Mesenchymal stem cell of Wharton's jelly (primary cell): Measurements from ENCODE around the genes EIF4G1, POLR2H and C3orf70.

DNA sequence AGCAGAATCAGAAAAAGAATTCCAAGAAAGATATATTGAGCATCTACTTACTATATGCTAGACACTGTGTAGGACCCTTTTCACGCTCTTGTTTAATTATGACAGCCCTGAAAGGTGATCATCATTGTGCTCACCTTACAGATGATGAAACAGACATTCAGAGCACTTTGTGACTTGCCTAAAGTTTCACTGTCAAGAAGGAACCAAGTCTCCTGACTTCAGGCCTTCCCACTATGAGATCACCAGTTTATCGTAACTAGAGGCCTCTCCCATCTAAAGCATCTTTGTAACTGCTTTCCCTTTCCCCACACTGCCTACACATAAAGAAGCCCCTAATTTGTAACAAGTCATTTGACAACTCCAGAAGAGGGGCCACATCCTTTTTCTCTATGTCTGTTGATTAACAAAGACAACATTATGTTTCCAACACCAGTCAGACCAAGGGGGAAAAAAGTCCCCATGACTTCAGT is 1.2 kb downstream of the KLHL6 start:
- CAGE, long polyA plus RNA, result no peak

DNA sequence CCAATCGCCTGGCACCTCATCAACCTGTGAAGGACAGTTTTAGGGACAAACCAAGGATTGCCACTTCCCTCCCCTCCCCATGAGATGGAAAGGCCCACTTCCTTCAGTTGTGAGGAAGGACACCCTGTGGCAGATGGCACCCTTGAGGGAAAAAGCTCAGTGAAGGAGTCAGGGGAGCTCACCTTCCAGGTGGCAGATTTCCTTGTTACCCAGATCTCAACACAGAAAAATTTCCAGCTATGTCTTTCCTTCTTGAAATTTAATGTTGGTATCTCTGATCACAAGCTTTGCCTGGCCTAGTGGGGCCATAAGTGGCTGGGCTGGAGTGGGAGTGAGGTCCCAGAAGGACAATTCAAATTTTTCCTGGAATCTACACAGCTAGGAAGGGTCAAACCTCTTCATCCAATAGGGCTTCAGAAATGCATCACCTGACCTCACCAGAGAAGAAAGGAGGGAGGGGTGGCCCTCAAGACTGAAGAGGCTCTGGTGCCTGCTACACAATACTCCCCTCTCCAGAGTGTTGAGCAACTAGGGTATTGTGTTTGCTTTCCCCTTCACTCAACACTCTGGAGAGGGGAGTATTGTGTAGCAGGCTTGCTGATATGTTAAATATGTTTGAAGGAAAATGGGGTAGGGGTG is 6.0 kb upstream of the KLHL24 start:
- CAGE, long polyA plus RNA, result no peak

- CAGE, long polyA plus RNA, result no peak
These were observed 2.1 kb downstream of the ABCC5 start for GRCh38 chr3:184015332-184016243.

- CAGE, long polyA plus RNA, result no peak
These were observed 867 bp upstream of the EIF2B5 start for GRCh38 chr3:184133867-184135114.

GRCh38 chr3:184166329-184167050 is 8.2 kb upstream of the AP2M1 start:
- CAGE, long polyA plus RNA, result no peak

GRCh38 chr3:184314475-184314920 is at the start of gene EIF4G1:
Gene EIF4G1 (plus strand): TSS chr3:184314606.
- CAGE, long polyA plus RNA, result no peak

DNA sequence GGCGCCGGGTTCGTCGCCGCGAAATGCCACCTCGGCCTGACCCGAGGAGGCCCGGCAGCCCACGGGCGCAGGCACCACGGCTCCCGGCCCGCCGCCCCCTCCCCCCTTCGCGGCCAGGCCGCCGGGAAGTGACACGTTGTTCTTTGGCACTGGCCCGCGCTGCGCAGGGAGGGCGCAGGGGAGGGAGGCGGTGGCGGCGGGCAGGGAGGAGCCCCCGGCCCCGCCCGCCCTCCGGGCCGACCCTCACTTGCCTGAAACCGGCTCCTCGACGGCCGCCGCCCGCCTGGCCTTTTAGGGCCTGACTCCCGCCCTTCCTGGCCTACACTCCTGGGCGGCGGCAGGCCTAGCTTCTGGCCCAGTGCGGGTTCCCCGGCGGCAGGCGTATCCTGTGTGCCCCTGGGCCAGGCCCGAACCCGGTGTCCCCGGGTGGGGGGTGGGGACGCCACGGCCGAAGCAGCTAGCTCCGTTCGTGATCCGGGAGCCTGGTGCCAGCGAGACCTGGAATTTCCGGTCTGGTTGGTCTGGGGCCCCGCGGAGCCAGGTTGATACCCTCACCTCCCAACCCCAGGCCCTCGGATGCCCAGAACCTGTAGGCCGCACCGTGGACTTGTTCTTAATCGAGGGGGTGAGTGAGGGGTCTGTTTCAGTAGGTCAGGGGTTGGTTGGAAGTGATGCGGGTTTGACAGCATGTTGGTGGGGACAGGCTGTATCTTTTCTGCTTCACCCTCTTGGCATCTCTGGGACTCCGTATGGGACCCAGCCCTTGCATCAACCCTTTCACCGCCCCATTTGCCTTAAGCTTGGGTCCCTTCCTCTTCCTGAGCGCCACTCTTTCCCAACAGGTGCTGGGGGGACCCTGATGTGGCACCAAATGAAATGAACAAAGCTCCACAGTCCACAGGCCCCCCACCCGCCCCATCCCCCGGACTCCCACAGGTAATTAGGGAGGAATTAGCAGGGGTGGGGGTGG is 800 bp downstream of the EIF4G1 start:
- CAGE, long polyA plus RNA, result no peak

- CAGE, long polyA plus RNA, result no peak
These were observed at the start of gene POLR2H for GRCh38 chr3:184361534-184361976. Gene POLR2H (plus strand): TSS chr3:184361710.

GRCh38 chr3:184519548-184519747 is 42.1 kb upstream of the EPHB3 start:
- CAGE, long polyA plus RNA, result no peak

- CAGE, long polyA plus RNA, result no peak
These were observed 7.3 kb downstream of the EPHB3 start for GRCh38 chr3:184568500-184569624.

DNA sequence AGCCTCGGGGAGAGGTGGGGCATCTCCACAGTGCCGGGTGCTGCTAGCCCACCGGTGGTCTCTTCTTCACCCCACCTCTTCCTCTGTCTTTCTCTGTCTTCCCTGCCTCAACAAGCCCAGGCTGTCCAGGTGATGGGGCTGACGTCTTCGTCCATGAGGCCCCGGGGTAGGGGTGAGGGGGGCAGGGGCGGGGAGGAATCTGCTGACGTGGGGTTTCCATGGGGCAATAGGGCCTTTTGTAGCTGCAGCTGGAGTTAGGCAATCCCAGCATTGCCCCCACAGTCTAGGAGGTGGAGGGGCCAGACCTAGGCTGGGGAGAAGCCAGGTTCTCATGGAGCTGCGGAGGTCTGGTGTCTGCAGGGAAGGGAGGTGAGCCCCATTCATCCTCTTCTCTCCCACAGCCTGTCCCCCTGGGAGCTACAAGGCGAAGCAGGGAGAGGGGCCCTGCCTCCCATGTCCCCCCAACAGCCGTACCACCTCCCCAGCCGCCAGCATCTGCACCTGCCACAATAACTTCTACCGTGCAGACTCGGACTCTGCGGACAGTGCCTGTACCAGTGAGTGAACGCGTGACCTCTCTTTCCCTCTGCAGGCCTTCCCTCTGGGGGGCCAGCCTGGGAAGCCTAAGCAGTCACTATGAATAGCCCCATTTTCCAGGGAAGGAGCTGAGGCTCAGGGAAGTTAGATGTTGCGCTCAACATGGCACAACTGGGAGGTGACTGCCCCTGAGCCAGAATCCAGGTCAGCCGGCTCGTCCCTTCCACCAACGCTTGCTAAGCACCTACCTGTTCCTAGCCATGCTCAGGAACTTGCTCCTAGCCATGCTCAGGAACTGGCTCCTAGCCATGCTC is 14.1 kb downstream of the EPHB3 start:
- CAGE, long polyA plus RNA, result no peak

DNA sequence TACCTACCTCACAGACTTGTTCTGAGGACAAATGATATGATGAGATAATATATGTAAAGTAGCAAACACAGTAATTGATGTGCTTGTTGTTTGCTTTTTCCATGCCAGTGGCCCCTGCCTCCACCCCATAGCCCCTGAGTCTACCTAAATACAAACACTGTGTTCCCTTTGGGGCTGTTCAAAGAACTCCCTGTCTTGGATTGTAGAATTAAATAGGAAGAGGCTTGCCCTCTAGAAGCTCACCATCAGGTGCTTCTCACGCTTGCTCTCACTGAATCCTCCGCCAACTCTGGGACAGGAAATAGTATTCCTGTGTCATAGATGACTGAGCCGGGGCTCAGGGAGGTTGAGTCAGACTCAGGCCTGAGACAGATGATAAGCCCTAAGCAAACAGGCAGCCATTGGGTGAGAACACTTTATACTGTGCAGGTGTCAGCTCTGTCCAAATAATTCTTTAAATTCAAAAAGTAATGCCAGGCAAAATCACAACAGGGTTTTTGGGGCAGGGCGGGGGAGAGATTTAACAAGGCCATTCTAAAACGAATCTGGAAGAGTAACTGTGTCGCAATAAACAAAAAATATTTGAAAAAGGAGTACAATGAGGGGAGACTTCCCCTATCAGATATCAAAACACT is 58.9 kb downstream of the EPHB3 start:
- CAGE, long polyA plus RNA, result no peak

GRCh38 chr3:184626947-184627343 is 65.4 kb downstream of the EPHB3 start:
- CAGE, long polyA plus RNA, result no peak

DNA sequence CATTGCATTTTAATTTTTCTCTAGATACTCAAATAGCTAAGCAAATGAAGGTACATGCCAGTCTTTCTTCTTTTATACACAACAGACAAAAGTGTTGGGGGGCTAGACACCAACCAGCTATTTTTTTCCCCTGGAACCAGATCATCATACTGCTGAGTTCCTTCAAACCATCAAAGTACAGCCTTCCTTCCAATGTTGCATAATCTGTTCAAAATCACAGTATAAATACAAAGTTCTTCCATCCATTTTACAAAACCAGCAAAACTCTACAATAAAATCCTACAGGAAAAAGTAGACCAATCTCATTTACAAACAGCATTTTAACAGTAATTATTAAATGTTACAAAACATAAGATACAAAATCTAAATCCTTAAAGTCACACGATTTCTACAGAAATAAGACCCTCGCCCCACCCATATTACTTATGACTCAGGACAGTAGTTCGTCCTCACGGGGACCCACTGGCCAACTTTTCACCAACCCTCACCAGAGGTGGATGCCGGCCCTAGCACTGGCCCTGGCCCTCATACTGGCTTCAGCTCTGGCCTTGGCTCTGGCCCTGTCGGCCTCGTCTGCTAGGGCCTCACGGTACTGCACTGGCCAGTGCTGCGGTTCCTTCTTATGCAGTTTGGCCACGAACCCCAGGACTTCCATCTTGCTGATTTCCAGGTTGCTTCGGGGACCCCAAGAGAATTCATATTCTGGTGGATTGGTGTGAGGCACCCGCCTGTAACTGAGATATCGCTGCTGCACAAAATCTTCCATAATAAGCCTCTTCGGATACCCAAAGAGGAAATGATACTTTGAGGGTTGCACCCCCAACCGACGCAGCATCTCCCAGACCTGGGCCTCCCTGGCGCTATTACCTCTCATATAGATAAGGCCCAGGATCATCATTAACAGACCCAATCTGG is 1.2 kb downstream of the MAGEF1 start:
- CAGE, long polyA plus RNA, result no peak

GRCh38 chr3:184772708-184773741 is 38.9 kb upstream of the VPS8 start:
- CAGE, long polyA plus RNA, result no peak

DNA sequence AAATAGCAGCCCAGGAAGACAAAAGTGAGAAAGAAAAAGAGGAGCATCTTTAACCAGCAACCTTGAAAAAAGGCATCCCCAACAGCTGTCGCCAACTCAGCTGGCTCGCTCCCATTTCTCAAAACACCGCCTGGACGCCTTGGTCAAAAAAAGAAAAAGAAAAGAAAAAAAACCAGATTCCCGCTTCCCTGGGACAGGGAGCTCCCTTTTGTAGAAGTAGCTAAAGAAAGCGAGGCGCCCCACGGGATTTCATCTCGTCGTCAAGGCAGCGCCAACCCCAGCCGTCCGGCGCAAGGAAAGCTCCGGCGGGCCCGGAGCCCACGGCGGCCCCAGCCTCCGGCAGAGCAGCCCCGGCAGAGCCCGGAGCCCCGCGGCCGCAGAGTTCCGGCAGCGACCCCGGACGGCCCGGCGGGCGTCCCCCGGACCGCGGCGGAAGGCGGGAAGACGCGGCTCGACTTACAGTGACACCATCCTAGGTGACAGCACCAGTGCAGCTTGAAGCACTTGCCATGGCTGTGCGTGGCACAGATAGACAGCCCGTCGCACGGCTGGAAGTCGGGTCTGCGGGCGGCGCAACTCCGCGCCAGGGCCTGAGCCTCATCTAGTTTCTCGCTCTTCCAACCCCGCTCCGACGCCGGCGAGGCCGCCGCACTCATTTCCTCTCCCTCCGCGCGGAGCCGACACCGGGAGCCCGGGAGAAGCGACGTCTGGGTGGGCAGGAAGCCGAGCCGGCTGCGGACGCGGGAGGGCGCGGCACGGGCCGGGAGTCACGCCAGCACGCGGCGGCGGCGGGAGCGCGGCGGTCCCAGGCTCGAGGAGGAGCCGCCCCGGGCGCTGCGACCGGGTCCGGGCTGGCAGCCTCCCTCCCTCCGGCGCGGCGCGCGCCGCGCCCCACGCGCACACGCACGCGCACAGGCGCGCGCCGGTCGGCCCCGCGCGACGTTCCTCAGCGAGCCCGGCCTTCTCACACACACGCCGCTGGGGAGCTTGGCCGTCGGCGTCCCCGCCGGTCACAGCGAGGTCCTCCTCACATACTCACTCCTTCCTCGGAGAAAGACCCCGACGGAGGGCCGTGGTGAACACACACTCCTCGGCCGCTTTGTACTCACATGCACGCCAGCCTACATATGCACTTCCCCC is at the start of gene C3orf70:
C3orf70 (minus strand) TSS at position 893 of the 1,140 bp plus-strand sequence.
- CAGE, long polyA plus RNA, result no peak

- CAGE, long polyA plus RNA, result no peak
These were observed 15.3 kb downstream of the MAP3K13 start for GRCh38 chr3:185378026-185378778.

DNA sequence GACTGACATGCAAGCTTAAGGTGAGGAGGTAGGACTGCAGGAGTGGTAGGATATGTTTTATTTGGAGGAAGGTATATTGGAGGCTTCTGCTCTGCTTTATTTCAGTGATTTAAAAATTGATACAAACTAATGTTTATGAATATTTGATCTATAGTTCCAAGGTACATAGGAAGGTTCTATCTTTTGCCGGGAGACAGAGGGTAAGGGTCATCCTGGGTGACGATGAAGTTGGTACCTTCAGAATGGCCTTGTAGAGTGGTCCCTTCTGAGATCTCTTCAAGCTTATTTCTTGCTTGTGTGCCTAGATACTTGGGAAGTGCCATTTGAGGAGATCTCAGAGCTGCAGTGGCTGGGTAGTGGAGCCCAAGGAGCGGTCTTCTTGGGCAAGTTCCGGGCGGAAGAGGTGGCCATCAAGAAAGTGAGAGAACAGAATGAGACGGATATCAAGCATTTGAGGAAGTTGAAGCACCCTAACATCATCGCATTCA is 61.6 kb downstream of the TMEM41A start:
- CAGE, long polyA plus RNA, result no peak

DNA sequence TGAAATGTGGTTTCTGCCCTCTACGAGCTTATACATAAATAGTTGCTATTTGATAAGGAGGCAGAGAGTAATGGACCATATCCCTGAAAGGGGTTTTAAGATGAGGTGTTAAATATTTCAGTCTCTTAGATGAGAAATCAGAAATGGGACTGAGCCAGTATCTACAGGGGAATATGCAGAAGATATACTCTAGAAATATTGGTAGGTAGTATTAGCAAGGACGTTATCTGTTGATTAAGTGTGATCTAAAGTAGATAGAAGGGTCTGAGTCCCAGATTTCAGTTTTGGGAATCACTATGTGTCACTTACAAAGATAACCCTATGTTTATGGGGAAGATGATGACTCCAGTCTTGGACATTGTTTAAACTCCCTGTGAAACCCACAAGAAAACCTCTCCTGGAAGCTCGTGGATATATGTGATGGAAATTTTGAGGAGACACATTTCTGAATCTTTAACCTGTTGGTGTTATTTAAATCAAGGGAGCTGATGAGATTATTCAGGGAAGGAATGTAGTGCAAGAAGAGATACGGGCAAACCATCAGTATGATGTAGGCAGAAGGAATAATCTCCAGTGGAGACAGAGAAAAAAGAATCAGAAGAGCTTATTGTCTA is 22.2 kb downstream of the SENP2 start:
- CAGE, long polyA plus RNA, result no peak

- CAGE, long polyA plus RNA, result no peak
These were observed 19.6 kb downstream of the TRA2B start for GRCh38 chr3:185918323-185918522.